Placental pericyte (primary cell): ENCODE results near the genes SLCO1B3 and LDHB.

DNA sequence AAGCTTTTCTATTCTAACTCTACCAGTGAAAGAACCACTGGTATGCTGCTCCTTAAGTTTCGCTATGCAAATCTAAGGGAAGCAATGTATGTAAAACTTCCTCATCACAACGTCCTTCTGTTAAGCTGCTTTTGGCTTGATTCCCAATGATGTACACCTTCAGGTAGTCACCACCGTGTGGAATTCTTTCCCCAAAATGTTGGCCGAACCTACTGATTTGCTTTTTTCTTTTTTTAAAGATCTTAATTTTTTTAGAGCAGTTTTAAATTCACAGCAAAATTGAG is 84.4 kb upstream of the PDE3A start:
- CAGE, long polyA plus RNA = no peak

- CAGE, long polyA plus RNA = no peak
These were observed 2.8 kb downstream of the PDE3A start for GRCh38 chr12:20371088-20371638.

- CAGE, long polyA plus RNA = no peak
These were observed 93.3 kb upstream of the SLCO1C1 start for GRCh38 chr12:20601843-20602160.

DNA sequence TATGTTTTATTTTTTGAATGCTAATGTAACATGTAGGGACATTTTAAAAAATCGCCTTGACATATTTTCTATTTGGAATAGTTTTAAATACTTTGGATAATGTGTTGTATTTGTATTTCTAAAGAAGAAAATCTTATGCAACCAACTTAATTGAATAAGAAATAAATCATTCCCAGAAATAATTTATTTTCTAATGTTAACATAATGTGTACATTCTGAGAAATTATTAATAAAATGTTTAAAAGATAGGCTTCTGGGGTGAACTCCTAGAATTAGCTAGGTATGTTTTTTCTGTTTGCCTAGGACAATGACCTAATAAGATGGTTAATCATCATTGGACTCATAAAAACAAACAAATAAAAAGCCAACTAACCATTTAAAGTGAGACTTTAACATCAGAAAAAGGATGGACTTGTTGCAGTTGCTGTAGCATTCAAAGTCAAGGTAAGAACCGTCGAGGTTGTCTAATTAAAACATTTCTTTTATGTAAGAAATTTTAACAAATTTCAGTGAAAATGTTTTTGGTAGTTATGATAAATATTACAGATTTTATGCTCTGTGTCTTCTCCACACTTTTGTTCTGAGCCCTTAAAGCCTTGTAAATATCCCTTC is at the start of gene SLCO1B3:
Gene SLCO1B3, plus strand, starts transcription at position 385 of the 612 bp plus-strand sequence.
- CAGE, long polyA plus RNA = no peak

GRCh38 chr12:21214203-21215175 is 83.5 kb downstream of the SLCO1B1 start:
- CAGE, long polyA plus RNA = no peak

- CAGE, long polyA plus RNA = no peak
These were observed at the start of gene LDHB for GRCh38 chr12:21657233-21658152. Gene LDHB, minus strand, starts transcription at chr12:21657842.

DNA sequence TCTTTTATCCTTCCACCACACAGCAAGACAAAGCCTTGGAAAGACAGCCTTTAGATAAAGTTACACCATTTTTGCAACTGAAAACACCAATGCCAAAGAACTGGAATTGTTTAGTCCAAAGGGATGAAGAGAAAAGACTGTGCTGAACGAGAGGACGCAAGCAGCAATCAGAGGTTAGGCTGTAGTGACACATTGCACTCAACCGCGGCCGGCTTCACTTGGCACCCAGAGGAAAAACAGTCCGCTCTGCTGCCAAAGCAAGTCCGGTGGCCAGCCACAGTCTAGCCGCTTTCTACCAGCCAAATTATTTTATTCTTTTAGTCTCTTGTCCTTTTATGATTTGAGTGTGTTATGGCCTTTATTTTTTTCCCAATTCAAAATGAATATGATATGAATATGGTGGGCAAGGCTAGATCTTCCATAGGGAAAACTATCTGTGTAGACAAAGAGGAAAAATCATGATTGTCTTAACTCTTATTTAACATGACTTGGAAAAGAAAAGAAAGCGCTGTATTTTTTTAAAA is 49.2 kb upstream of the KCNJ8 start:
- CAGE, long polyA plus RNA = no peak

DNA sequence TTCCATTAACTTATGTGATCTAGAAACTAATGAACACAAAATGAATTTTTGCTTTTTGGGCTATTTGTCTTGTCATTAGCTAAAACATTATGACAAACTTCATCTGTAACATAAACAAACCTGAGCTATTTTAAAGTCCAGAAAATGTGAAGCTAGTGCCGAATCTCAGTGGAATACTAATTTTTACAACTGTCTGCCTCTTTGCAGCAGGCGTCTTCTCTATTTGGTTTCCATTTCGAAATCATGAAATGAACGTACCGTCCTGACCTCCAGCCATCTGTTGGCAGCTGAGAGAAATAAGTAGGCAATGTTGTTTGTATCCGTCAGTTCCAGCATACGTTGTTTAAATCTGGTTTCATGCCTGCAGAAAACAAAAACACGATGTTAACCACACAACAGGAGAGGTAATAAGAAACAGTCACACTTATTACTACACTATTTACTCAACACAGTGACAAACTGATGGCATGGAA is 54.2 kb upstream of the KCNJ8 start:
- CAGE, long polyA plus RNA = no peak

GRCh38 chr12:22275679-22276363 is 58.7 kb downstream of the ST8SIA1 start:
- CAGE, long polyA plus RNA = no peak

- CAGE, long polyA plus RNA = no peak
These were observed 1.2 kb upstream of the ST8SIA1 start for GRCh38 chr12:22335594-22336310.

DNA sequence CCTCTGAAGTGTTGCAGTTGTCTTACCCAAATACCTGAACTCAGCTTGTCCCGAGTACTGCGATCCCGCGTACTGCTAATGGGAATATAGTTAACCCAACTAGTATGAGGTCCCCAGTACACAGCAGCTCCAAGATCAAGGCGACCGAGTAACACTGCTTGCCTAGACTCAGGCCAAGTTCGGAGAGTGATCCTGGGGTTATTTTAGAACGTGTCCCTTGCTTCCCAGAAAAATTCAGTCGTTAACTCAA is 399 bp upstream of the ETNK1 start:
- CAGE, long polyA plus RNA = no peak

GRCh38 chr12:22626397-22626880 is 1.5 kb downstream of the ETNK1 start:
- CAGE, long polyA plus RNA = no peak

DNA sequence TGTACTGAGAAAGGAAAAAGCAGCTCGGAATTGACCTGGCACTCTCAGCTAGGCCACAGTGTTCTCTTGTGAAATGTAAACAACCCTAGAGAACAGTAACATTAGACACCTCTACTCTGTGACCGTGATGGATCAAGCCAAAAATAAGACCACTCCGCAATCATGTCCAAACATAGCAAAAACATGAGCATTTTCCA is 135.3 kb downstream of the ETNK1 start:
- CAGE, long polyA plus RNA = no peak

- CAGE, long polyA plus RNA = no peak
These were observed 120.3 kb upstream of the SOX5 start for GRCh38 chr12:24069651-24070294.

DNA sequence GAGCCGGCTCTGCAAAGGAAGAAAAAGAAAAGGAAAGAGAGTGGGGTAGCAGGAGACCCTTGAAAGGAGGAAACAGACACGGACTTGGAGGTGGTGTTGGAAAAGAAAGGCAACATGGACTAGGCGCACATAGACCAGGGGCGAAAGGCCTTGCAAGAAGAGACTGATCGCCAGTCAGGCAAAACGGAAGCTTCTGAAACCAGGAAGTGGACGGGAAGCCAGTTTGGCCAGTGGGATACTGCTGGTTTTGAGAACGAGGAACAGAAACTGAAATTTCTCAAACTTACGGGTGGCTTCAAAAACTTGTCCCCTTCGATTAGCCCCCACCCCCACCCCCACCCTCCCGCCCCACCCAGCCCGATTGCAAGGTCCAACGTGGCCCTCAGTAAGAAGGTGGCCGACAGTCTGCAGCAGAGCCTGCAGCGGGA is 364.9 kb downstream of the BCAT1 start:
- CAGE, long polyA plus RNA = no peak

GRCh38 chr12:24947721-24948331 is 1.1 kb downstream of the BCAT1 start:
- CAGE, long polyA plus RNA = no peak

DNA sequence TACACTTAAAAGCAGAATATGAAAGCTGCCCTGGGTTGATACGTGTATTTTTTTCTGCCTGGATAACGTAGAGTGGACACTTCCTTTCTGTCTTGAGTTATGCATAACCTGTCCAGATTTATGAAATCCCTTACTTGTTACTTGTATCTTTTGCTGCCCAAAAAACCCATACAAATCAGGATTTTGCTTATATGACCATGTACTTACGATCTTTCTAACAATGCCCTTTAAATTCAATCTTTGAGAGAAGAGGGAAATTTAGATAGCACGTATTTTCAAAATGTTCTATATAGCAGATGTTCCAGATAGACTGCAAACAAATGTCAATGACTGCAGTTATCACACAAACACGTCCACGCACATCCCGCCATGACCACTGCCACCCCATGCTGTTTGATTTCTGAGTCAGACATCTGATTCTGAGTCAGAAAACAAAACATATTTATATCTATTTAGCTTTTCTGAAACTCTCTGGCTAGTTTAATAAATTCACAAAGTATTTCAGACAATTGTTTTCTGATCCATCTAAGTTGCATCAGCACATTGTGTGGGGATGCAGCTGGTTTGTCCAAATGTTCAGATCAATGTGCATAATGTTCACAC is 2.2 kb downstream of the IRAG2 start:
- CAGE, long polyA plus RNA = no peak

DNA sequence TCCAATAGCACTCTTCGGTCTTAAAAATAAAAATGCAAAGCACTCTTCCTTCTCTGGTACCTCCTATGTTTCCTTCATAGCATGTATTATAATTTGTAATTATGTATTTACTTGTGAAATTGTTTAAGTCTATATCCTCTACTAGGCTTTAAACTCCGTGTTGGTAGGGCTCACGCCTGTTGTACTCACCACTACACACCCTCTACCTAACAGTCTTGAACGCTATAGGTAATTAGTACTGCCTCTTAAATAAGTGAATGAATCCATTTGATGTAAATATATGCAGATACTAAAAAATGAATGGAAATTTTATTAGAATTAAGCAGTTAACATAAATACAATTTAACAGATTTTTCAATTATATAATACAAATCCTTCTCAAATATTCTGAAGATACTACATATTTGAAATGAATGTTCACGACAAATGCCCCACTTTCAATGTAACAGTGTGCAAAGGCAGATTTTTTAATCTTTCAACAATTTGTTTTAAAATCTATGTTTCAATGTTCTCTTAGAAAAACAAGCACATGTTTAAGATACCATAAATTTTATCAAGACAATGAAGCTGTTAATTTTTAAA is 17.1 kb downstream of the KRAS start:
- CAGE, long polyA plus RNA = no peak

- CAGE, long polyA plus RNA = no peak
These were observed 133.7 kb upstream of the KRAS start for GRCh38 chr12:25384396-25384809.

DNA sequence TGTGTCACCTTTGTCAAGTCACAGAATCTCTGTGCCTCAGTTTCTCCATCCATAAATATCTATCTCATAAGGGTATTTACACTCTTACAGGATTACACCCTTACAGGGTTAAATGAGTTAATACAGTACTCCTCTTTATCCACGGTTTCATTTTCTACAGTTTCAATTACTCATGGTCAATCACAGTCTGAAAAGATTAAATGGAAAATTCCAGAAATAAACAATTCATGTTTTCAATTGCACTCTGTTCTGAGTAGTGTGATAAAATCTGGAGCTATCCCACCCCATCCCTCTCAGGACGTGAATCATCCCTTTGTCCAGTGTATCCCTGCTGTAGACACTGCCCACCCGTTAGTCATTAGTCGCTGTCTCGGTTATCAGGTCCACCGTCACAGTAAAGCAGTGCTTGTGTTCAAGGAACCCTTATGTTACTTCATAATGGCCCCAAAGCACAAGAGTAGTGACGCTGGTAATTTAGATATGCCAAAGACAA is 140.9 kb upstream of the LMNTD1 start:
- CAGE, long polyA plus RNA = no peak